ENCODE data around the genes TLR5 and CAPN2.

DNA sequence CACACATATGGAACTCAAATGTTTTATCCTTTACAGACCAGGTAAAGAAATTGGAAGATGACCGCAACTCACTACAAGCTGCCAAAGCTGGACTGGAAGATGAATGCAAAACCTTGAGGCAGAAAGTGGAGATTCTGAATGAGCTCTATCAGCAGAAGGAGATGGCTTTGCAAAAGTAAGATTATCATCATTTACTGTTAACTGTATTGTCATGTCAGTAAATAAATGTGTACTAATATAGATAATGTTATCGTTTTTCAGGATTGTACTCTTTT is 36.7 kb downstream of the MIA3 start:
- PRO-cap, result no peak

GRCh38 chr1:223030318-223031403 is 112.4 kb downstream of the TLR5 start:
- PRO-cap, result no peak

- PRO-cap, result no peak
Measured at GRCh38 chr1:223142886-223143630, at the start of gene TLR5. Gene TLR5, minus strand, starts transcription at chr1:223143248.

- PRO-cap, result no peak
Measured at GRCh38 chr1:223364913-223365715, 1.1 kb upstream of the SUSD4 start.

- PRO-cap, result bidirectional peak, plus-strand start at chr1:223712621, minus-strand start at chr1:223712429
Measured at GRCh38 chr1:223712305-223713458, at the start of gene CAPN2. Gene CAPN2, plus strand, starts transcription at chr1:223712539.

DNA sequence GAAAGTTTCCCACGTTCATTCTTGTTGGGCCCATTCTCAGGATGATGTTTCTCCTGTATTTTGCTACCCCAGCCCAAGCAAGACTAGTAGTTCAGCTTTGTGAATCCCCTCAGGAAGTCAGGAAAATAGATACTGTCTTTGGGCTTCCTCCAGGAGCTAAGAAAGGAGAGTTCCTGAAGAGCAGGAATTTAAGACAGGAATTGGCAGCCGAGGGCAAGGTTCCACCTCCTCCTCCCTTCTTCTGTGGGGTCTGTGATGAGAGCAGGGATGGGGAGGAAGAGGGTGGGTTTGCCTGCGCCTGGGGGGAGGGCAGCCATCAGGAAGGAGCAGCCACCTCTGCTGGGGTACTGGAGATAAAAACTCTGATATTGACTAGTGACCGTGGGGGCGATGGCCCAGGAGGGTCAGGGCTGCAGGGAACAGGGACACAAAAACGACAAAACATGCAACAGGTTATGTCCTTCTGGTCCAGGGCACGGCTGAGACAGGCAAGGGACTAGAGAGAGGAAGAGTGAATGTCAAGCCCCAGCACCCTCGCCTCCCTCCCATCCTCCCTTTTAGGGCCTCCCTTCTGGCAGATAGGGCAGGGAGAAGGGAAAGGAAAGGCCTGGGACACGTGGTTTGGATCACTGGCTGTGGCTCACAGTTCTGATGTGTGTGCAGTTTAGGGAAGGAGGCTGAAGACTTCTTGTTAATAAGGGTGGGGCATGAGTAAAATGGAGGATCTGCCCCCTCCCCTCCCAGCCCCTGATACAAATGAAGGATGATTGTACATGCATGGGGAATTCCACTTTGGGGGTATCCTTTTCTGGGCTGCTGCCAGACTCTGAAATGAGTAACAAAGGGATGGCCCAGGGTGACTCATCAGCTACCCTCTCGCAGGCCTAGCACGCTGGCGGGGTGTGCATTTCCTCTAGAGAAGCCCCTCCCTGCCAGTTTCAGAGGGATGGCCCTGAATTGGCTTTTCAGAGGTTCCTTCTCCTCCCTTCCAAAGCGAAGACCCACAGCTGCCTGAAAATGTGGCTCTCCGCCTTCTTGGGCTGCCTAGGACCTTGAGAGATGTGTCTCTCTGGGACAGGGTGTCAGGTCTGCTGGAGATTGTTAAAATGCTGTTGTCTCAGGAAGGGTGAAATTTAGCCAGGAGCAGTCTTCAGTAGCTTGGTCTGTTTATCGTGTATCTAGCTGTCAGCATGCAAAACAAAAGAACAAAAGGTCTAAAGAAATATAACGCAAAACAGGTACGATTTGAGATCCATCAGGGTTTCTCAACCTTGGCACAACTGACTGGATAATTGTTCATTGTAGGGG is 14.1 kb downstream of the CAPN2 start:
- PRO-cap, result no peak

- PRO-cap, result no peak
Measured at GRCh38 chr1:223740499-223740718, 28.1 kb downstream of the CAPN2 start.

DNA sequence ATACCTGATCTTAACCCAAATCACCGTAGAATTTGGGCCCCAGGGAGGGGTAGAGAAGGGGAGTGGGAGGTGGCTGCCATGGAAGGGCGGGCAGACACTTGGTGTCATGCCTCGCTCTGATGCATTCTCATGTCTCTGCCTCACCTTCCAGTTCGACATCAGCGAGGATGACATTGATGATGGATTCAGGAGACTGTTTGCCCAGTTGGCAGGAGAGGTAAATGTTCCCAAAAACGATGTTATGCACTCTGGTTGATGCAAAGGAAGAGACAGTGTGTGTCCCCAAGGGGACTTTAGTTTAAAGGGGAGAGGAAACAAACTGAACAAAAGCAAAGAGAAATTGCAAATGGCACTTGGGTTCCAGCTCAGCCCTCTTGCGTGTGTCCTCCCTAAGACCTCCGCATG is 49.7 kb downstream of the CAPN2 start:
- PRO-cap, result no peak

DNA sequence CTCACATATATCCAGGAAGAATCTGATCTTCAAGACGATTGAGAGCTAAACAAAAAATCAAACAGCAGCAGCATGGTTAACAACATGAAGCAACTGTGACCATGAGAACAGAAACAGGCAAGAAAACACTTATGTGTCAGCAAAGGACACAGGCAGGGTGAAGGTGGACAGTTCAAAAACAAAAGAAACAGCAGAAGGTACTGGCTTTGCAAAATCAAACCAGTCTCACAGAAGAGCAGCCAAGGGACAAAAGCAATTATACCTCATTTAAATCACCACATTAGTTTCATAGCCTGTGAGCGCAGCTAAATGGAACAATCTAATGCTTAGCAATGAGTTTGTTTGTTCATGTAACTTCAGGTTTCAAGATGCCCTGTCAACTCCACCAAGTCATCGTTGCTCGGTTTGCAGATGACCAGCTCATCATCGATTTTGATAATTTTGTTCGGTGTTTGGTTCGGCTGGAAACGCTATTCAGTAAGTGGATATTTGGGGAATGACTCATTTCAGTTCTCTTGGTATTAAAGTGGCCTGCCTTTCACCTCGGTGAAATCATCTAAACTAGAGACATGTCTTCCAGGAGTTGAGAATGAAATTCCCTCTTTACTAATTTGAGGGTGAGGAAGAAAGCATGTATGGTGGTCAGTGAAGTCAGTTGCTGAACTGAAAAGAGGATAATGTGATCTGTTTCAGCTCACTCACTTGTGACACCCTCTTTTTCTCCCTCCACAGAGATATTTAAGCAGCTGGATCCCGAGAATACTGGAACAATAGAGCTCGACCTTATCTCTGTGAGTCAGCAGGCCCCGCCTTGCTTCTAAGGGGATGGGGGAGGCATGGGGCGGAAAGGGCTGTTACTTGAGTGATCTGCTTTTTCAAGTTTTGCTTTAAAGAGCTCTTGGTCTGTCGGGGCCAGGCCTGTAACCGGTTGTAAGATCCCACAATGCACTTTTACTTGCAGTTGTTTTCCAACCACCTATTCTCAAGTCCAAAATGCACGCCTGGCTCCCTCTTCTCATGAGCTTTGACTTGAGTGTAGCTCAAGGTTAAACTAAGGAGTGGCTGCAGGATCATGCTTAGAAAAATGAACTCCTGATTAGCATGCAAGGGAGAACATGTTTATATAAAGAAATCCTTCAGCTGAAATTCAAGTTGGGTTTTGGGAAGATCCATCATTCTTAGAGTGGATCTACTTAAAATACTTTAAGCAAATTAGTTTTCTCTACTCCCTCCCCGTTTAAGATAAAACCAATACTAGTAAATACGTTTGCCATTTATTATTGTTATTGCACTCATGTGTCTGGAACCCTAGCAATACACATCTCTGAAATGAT is 59.6 kb downstream of the CAPN2 start:
- PRO-cap, result bidirectional peak, plus-strand start at position 890 of the sequence, minus-strand start at position 740 of the sequence

GRCh38 chr1:223801752-223802472 is 43.8 kb downstream of the TP53BP2 start:
- PRO-cap, result no peak

- PRO-cap, result no peak
Measured at GRCh38 chr1:223832458-223832922, 13.3 kb downstream of the TP53BP2 start.

- PRO-cap, result no peak
Measured at GRCh38 chr1:223915449-223915946, 69.8 kb upstream of the TP53BP2 start.

- PRO-cap, result no peak
Measured at GRCh38 chr1:224142590-224142827, 28.6 kb downstream of the FBXO28 start.

DNA sequence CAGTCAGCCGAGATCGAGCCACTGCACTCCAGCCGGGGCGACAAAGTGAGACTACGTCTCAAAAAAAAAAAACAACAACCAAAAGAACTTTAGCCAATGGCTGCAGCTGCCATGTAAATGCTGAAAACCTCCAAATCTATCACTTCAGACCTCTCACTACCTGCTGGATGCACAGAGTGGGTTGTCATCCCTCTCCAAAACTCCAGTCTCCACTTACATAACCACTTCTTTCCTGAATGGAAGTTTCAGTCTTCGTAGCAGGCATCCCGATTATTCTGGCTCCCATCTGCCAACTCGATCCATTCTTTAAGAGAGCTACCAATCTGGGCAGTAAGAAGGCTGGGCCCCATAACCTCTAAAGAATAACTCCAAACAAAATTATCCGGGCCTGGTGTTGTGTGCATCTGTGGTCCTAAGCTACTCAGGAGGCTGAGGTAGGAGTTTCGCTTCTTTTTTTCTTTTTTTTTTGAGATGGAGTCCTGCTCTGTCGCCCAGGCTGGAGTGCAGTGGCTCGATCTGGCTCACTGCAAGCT is 12.1 kb downstream of the DEGS1 start:
- PRO-cap, result no peak

- PRO-cap, result no peak
Measured at GRCh38 chr1:224196777-224197788, 14.0 kb downstream of the DEGS1 start.

DNA sequence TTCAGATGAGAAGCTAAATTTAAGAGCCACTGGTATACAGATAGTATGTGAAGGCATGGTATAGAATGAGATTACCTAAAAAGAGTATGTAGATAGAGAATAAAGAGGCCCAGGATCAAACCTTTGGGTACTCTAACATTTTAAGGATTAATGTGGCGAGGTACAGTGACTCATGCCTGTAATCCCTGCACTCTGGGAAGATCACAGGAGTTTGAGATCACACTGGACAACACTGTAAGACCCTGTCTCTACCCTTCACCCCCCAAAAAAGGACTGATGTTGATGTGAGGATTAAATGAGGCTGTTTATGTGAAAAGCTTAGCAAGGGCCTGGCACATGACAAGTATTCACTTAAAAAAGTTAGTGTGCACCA is 10.8 kb downstream of the WDR26 start:
- PRO-cap, result unidirectional peak, minus-strand start at position 264 of the sequence

DNA sequence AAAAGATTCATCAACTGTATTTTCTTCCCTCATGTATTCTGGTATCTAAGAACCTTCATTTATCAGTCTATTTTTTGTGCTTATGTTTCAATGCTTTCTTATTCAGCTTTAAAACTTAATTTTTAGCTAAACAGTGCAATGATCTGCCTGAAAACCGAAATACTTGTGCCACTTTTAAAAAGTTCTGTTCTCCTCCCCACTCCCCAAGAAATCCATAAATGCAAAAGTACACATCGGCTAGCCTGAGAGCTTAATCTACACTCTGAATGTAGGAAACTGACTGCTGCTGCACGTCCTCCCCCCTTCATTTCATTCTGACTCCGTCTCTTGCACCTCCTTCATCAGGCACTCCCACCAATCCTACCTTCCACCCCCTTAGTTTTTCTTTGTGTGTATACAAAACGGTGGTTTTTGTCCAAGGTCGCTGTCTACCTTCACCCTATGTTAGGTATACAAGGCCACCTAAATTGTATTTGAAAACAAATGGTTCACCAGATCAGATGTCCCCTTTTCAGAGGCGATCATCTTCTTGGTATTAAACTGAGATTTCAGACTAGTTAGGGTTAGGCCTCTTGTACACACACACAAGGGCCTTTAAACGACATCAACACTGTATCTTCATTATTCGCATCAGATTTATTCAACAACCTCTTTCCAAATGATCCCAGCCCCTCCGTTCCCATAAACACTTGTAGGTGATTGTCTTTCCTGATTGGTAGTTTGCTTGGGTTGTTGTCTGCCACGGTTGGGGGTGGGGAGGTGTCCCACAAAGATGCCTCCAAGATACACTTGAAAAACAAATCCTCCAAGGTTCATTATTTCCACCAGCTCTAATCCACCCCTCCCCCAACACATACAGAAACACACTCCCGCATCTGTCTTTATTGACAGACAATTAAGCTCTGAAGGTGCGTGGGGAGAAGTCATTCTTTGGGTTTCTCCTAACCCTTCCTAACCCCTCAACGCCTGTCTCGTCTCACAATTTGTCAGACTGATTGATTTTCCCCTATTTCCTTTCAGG is 1.8 kb downstream of the WDR26 start:
- PRO-cap, result no peak

DNA sequence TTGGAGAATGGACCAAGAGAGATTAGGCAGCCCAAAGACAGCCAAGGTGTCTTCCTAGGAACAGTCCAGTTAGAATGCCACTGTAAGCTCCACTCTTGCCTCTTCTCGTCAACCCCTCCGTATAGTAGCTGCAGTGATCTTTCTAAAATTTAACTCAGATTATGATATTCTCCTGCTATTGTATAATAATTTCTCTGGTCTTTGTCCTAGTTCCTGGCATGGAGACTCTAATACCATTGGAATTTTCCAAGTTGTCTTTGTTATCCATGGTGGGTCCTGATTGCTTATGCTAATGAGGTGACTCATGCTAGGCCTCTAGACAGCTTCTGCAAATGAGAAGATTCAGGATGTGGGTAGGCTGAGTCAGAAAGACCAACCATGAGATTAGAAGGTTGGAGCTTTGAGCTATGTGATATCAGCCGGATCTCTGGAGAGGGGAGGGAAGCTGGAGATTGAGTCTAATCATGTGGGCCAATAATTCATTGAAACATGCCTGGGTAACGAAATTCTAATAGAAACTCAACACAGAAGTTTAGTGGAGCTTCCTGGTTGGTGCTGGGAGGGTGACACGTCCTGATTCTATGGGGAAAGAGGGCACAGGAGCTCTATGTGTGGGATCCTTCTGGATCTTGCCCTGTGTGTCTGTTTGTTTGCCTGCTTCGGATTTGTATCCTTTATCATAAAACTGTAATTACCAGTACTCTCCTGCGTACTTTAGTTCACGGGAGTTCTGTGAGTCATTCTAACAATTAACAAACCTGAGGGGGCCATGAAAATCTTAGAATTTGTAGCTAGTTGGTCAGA is 73.2 kb upstream of the CNIH3 start:
- PRO-cap, result no peak

- PRO-cap, result no peak
Measured at GRCh38 chr1:224882428-224882670, 47.1 kb upstream of the DNAH14 start.

- PRO-cap, result bidirectional peak, plus-strand start at chr1:225428649, minus-strand start at chr1:225428651
Measured at GRCh38 chr1:225428505-225429217, 823 bp upstream of the LBR start.